CMK (cell line): ENCODE measurements around a stretch of chr17.

DNA sequence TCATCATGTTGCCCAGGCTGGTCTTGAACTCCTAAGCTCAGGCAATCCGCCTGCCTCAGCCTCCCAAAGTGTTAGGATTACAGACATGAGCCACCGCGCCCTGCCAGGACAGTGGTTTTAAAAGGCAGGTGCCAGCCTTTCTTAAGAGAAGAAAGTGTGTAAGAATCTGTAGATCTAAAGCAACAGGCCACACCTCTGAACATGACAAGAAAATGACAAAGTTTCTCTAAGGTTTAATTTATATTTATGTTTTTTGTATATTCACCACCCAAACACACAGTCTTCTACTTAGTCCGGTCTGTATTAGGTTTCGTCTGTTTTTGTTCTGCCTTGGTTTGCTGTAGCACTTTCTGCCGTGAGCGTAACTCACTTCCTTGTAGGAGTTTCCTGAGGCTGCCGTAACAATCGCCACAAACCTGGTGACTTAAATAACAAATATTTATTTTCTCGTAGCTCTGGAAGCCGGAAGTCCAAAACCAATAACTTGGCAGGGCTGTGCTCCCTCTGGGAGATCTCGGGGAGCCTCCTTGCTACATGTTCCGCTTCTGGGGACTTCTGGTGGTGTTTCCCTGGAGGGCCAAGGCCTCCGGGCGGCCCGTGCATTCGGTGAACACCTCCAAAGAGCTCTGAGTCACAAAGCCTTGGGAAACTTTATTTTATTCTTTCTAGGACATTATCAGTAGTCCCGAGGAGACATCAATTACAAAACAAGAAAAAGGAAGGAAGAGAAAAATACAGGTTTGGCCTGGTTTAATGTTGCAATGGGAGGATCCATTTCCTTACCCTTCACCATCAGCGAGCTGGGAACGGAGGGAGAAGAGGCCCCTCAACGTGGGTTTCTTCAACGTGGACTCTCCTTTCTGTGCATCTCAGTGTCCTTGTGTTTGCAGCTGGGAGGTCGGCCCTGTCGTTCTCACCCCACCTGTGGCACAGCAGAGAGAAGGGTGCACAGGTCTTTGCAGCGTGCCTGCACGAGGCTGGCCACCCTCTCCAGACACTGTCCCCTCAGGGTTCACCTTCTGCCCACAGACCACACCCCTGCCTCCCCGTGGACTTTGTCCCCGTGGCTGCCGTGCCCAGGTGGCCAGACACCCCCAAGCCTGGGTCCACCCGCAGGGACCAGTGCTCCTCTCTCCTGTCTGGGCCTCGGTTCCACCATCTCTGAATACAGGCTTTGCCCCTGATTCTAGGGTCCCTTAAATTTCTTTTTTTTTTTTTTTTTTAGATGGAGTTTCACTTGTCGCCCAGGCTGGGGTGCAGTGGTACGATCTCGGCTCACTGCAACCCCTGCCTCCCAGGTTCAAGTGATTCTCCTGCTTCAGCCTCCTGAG lies 7.0 kb upstream of the WDR45B start:
- RRBS, result 100% methylated on average over 1 of the region's 34 CpGs

DNA sequence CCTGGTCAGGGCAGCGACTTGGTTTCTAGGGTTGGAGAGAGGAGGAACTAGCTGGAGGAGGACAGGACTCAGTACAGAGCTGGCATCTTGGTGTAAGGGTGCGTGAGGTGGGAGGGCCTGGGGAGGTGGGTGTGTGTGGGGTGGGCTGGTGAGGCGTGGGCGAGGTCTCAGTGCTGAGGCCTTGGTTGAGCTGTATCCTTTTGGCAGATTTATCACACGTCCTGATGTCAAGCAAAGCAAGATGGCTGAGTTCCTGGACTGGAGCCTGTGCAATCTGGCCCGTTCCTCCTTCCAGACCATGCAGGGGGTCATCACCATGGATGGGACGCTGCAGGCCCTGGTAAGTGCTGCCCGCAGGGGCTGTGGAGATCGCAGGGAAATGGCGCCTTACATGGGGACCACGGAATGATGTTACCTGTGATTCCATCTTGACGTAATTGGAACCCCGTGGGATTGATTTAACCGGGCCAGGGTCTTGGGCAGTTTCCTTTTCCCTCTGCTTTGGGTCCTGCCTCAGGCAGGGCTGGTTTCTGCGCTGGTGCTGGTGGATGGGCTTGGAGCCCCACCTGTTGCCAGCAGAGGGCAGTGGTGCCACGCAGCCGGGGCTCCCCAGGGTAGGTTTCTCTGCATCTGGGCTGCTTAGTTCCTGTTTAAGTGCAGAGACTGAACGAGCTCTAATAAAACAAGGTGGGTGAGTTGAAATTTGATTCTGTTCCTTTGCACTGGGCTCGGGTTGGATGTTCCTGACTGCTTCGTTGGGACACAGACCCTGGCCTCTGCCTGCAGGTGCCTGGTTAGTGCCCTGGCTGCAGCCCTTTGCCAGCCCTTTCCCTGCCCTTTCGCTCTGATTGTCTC lies 29.7 kb downstream of the TBCD start:
- RRBS, result no CpG with 5 or more reads among the region's 21 CpGs

DNA sequence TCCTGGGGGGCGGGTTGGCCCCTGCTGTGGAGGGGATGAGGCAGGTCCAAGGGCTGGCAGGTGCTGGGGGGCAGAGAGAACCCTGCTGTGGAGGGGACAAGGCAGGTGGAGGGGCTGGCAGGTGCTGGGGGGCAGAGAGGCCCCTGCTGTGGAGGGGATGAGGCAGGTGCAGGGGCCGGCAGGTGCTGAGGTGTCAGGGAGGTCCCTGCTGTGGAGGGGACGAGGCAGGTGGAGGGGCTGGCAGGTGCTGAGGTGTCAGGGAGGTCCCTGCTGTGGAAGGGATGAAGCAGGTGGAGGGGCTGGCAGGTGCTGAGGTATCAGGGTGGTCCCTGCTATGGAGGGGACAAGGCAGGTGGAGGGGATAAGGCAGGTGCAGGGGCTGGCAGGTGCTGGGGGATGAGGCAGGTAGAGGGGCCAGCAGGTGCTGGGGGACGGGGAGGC lies 31.2 kb downstream of the ZNF750 start:
- RRBS, result no CpG with 5 or more reads among the region's 4 CpGs

- RRBS, result no CpG with 5 or more reads among the region's 17 CpGs
Measured at GRCh38 chr17:82815101-82815806, 24.6 kb downstream of the ZNF750 start.

GRCh38 chr17:82830034-82830922 lies 9.5 kb downstream of the ZNF750 start:
- RRBS, result 96% methylated on average over 17 of the region's 46 CpGs

DNA sequence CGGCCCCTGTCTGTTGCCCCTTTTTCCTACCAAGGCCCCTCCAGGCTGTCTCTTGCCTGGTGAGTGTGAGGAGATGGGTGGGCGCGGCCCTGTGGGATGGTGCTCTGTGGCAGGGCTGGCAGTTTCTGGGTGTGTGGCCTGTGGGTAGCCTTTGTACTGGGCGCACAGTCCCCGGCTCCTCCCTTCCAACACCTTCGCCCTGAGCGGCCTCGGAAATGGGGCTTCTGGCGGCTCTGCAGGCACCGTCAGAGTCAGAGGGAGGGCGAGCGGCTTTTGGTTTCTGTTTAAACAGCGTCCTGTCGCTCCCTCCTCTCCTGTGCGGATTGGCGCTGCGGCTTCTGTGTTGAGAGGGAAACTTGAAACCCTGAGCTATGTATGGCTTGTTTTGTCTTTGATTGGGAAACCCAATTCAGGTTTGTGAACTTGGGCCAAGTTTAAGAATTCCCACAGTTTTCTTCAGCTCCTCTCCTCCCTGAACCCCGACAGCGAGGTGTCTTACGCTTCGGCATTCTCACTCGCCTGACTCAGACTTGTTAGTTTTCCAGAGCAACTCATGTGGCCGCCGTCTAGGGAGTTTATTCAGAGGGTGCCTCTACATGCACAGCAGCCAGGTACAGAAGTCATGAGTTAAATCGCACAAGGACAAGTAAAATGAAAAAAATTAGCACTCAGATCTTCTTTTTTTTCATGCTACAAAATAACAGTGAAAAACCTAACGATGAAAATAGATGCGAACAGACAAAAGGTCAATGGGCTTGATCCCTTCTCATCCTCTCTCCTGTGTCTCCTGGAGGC lies 8.4 kb upstream of the ZNF750 start:
- RRBS, result no CpG with 5 or more reads among the region's 27 CpGs

GRCh38 chr17:82900451-82901415 lies 60.9 kb upstream of the ZNF750 start:
- RRBS, result no CpG with 5 or more reads among the region's 38 CpGs

GRCh38 chr17:83082681-83084024 lies 3.7 kb downstream of the METRNL start:
- RRBS, result no CpG with 5 or more reads among the region's 50 CpGs

DNA sequence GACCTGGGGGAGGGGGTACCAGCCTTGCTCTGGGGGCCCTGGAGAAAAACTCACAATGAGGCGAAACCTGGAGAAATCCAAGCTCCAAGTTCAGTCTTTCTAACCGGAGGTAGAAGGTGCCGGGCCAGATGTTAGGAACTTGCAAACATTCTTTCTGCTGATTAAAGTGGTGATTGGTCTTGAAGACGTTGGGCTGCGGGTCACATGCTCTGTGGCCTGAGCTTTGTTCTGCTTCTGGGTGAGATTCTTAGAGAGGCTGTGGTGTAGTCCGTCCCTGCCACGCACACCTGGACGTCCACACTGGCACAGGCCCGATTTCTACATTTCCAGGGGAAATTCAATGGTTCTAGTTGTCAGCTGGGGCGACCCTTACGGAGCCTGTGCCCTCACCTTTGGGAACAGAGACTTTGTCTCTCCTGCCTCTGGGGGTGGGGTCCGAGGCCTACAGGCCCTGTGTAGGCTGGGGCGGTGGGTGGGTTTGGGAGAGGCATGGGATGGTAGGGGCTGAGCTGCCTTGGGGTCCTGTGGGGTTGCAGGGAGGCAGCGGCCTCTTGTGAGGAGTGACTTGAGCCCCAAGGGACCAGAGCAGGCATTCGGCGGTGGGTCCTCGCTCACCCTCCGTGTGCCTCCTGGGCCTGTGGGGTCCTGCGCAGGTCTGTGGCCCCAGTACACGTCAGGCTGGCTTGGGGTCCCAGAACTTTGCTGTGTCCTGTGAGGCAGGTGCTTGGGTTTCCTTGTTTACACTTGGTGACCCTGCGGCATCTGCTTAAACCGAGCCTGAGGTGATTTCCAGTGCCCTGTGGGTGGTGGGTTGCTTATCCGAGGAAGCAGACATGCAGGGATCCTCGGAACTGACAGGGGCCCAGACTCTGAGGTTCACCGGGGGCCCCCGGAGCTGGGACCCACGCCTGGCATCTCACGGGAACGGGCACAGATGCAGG lies 7.4 kb downstream of the METRNL start:
- RRBS, result no CpG with 5 or more reads among the region's 29 CpGs

DNA sequence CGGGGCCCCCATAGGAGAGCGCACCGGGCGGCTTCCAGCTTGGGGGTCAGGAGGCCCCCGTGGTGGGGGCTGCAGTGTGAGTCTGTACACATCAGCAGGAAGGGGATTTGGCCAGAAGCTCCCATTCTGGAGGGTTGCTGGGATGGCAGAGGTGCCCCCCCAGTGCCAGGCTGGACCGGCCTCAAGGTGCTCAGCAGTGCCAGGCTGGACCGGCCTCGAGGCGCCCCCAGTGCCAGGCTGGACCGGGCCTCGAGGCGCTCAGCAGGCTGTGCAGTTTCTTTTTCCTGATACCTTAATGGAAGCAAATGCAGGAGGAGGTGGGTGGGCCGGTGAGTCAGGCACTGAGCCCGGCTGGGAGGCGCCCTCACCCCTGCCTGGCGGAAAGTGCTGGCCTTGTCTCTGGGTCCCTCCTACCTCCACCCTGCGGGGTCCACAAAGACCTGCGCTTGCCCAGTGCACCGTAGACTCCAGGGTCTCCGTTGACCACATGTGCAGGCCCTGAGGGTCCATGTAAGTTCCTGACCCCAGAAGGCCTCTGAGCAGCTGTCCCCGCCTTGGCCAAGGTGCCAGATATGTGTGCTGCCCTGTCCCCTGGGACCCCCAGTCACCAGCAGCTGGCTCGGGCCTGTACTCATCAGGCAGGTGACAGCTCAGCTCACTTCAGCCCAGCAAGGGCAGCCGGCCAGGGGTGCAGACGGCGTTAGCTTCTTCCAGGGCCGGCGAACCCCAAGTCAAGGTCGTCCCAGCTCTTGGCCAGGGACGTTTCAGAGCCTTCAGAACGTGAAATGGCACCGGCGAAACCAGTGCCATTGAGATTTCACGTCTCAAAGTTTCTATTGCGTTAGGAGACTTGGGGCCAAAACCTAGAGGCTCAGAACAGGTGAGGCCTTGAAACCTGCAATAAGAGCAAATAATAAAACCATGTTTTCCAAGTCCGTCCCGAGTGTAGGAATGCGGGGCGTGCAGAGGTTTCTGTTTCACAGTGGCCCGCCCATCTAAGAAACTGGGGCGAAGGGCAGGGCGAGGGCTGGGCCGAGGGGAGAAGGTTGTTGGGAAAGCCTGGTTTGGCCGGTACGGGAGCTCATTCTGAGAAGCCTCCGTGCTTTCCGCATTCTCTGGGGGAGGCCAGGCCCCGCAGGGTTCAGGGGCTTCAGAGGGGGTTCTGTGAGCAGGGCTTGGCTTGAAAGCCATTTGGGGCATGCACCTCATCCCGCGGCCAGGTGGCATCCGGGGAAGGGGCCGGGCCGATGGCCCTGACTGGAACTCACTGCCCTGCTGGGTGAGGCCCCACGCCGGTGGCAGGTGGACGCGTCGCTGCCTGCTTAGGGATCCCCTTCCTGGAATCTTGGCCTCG lies 12.1 kb downstream of the METRNL start:
- RRBS, result 94% methylated on average over 13 of the region's 58 CpGs

DNA sequence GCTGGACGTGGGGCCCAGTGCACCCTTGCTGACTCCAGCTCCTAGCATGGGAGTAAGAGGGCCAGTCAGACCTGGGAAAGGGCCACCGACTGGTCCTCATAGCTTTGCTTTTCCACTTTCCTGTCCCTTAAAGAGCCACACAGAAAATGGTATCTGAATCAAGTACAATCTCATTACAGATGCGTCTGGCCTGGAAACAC lies 69.4 kb downstream of the METRNL start:
- RRBS, result no CpG with 5 or more reads among the region's 3 CpGs

GRCh38 chr17:83200199-83200926 lies 121.0 kb downstream of the METRNL start:
- RRBS, result no CpG with 5 or more reads among the region's 25 CpGs